PFSK-1 (cell line): ENCODE measurements around the genes GABPB1, USP8, USP50, TNFAIP8L3 and GNB5.

GRCh38 chr15:49876169-49877049, 242.6 kb downstream of the ATP8B4 start:
- RRBS, result no CpG with 5 or more reads among the region's 8 CpGs

- RRBS, result no CpG with 5 or more reads among the region's 9 CpGs
Measured at GRCh38 chr15:50260304-50261042, 5.1 kb downstream of the HDC start.

DNA sequence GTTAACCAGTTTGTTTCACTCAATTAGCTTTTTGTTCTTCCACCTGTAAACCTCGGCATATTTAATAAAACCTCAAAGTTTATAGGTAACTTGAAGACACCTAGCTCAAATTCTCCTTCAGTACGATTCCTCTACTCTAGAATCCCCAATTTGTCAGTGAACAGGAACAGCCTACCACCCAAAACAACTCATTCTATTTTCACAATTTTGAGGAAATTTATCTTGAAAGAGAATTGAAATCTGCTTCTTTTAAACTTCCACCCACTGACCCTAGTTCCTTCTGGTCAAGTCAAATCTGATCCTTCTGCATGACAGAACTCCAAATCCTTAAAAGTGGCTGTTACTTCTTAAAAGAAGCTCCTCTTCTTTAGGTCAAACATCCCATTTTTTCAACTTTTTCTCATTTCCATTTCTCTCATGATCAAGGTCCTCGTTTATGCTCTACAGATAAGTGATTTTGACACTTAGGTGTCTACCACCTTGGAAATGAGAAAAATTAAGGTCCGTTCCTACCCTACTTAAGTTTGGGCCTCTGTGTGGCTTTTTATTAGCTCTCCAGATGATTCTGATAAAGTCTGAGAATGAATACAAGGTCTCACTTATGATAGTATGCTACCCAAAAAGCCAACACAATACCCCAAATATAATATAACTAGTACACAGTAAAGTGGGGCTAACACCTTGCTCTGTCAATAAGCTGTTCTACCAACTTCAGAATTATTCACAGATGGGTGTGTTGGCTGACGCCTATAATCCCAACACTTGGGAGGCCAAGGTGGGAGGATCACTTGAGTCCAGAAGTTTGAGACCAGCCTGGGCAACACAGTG, 4.2 kb downstream of the GABPB1 start:
- RRBS, result no CpG with 5 or more reads among the region's 5 CpGs

GRCh38 chr15:50354630-50355732, at the start of gene GABPB1:
GABPB1 (minus strand) TSS chr15:50355198.
- RRBS, result under 1% methylated on average over 22 of the region's 102 CpGs

DNA sequence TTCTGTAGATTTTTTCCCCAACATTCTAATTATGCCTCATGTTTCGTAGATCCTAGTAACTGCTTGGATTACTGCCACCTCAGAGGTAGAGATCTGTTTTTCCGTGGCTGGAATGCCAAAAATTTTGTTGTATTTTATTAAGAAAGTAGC, 725 bp upstream of the GABPB1 start:
- RRBS, result no CpG with 5 or more reads among the region's 2 CpGs

DNA sequence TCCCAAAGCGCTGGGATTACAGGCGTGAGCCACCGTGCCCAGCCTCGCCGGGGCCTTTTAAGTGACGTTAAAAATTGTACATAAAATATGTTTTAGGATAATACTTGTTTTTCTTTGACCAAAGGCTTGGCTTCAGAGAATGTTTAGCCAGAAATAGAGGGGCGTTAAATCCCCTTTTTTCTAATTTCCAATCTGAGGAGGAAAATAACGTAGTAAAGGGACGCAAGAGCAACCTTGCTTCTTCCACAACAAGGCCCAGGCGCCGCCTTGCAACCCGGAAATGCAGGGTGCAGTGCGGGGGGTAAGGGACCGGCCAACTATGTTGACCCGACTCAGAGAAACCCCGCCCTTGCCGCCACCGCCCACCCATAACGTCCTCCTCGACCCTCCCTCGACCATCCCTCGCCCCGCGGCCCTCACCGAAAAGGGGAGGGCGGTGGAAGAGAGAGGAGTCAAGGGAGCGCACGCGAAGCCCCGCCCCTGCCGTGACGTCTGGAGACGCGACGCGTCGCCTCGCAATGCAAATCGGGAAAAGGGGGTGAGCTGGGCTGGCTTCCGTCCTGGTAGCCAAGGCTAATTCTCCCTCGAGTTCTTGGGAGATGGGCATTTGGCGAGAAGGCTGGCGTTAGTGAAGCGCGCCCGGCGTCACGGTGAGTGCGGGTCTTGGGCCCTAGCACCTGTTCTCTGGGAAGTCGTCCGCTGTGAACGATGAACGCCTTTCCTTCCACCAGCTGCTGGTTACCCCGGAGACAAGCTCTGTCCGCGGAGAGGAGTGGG, at the start of gene USP8:
Gene USP8 (plus strand): TSS at position 541 of the 777 bp plus-strand sequence.
- RRBS, result 1% methylated on average over 8 of the region's 56 CpGs

DNA sequence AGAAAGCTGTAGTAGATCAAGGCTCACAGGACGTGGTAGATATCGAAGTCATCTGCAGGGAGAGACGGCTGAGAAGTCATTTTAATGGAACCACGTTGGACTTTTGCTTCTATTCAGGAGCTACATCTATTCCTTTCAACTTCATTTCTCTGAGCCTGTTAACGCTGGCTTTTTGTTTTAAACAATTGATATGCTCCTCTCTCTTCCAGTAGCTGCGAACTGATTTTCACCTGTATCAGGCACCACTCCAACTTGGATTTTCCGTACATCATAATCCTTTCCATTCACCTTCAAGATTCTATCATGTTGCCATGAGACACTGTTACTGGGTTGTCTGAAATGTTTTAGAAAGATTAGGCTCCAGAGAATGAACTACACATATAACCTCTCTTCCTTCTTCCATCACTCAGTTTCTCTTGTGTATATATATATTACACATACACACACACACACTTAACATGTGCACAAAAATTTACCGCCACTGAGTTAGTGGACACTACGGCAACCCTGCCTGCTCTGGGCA, at the start of gene USP50:
Gene USP50 (minus strand): TSS at position 221 of the 523 bp plus-strand sequence.
- RRBS, result no CpG with 5 or more reads among the region's 9 CpGs

GRCh38 chr15:50702838-50703357, 16.3 kb upstream of the TRPM7 start:
- RRBS, result no CpG with 5 or more reads among the region's 1 CpG

- RRBS, result no CpG with 5 or more reads among the region's 5 CpGs
Measured at GRCh38 chr15:50764951-50765073, 694 bp downstream of the SPPL2A start.

- RRBS, result 14% methylated on average over 37 of the region's 100 CpGs
Measured at GRCh38 chr15:51094588-51095679, at the start of gene TNFAIP8L3. TNFAIP8L3 (minus strand) TSS chr15:51094906.

DNA sequence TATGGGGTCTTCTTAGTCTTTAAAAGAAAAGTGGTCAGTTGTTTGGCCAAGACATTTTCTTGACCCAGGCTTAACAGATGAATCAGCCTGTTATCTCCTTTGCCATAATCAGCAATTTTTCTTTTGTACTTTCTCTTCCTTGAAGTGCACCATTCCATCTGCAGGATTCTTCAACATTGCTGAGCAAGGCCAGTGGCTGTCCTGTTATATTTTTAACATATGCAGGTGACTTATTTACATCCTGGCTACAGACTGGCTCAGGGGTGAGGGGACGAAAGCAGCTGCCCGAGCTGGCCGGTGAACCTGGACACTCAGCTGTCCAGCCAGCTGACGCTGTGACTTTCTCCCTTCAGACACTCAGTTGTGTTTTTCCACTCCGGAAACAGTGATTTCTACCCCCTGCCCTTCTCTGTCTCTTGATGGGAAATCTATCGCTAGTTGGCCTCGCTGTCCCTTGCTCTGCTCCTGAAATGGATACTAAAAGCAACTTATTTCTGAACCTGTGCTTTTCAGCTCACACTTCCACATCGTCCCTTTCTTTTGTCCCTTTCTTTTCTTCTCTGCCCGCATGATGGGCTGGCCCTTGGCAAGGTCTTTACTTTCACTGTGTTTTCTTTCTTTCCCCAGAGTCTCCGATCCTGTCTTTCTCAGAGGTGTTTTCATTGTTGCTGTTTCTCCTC, 96.6 kb upstream of the TNFAIP8L3 start:
- RRBS, result 10% methylated on average over 2 of the region's 10 CpGs

GRCh38 chr15:51334080-51334517, 4.3 kb downstream of the CYP19A1 start:
- RRBS, result no CpG with 5 or more reads among the region's 3 CpGs

DNA sequence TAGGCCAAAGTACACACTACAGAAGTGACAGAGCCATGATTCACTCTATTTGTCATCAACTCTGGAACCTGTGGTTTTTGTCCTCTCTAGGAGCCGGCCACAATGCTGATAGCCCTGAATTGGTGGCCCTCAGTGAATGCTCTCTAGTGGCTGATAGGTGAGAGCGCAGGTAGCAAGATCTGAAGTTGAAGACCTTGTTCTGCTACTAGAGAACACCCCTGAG, 64.1 kb downstream of the LEO1 start:
- RRBS, result no CpG with 5 or more reads among the region's 2 CpGs

- RRBS, result no CpG with 5 or more reads among the region's 8 CpGs
Measured at GRCh38 chr15:51923973-51924721, 47.4 kb downstream of the LEO1 start.

GRCh38 chr15:52134444-52135201, 22.0 kb upstream of the BCL2L10 start:
- RRBS, result no CpG with 5 or more reads among the region's 6 CpGs

- RRBS, result 40% methylated on average over 2 of the region's 13 CpGs
Measured at GRCh38 chr15:52139473-52140145, 27.0 kb upstream of the BCL2L10 start.

- RRBS, result 7% methylated on average over 4 of the region's 37 CpGs
Measured at GRCh38 chr15:52180204-52181332, 10.6 kb downstream of the GNB5 start.

GRCh38 chr15:52191172-52191659, at the start of gene GNB5:
GNB5 (minus strand) TSS chr15:52191392.
- RRBS, result no CpG with 5 or more reads among the region's 8 CpGs

DNA sequence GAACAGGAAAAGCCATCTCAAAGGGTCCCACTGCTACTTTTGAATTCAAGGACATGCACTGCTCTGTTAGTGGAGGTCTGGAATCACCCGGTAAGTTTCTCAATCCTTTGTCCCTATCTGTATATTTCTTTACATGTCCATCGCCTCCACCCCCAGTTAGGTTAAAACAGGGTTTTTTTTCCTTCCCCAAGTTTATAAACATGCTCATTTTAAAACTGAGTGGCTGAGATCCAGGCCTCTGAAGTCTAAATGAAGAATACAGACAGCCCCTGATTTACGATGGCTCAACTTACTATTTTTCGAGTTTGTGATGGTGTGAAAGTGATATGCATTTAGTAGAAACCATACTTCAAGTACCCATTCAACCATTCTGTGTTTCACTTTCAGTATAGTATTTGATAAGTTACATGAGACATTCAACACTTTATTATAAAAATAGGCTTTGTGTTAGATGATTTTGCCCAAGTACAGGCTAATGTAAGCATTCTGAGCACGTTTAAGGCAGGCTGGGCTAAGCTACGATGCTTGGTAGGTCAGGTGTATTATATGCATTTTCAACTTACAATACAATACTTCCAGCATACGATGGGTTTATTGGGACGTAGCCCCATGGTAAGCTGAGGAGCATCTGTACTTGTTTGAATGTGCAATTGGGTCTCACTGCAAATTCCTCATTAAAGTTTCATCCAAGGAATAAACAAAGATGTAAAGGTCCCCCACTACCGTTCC, 30.6 kb upstream of the GNB5 start:
- RRBS, result no CpG with 5 or more reads among the region's 9 CpGs

DNA sequence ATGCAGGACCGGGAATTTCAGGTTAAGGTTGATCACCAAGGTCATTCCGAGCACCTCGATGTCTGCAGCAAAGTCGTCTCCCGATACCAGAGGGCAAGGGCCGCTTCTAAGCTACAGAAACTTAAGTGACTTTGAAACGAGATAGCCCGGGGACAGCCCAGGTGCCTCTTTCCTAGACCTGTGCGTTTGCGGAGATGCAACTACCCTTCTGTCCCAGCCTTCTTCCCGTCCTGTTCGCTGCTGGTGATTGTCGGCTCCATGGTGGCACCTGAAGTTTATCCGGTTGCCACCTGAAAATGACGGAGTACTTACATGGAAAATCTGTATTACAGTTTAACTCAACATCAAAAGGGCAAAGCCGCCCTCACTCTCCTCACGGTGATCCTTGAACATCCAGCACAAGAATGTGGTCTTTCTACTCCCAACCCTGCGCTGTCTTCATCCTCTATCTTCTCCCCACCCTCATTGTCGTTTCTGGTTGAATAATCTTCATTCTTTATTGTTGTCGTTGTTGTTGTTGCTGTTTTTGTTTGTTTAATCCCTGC, 975 bp upstream of the MYO5A start:
- RRBS, result no CpG with 5 or more reads among the region's 20 CpGs